ENCODE results near the genes KIF6 and MOCS1.

DNA sequence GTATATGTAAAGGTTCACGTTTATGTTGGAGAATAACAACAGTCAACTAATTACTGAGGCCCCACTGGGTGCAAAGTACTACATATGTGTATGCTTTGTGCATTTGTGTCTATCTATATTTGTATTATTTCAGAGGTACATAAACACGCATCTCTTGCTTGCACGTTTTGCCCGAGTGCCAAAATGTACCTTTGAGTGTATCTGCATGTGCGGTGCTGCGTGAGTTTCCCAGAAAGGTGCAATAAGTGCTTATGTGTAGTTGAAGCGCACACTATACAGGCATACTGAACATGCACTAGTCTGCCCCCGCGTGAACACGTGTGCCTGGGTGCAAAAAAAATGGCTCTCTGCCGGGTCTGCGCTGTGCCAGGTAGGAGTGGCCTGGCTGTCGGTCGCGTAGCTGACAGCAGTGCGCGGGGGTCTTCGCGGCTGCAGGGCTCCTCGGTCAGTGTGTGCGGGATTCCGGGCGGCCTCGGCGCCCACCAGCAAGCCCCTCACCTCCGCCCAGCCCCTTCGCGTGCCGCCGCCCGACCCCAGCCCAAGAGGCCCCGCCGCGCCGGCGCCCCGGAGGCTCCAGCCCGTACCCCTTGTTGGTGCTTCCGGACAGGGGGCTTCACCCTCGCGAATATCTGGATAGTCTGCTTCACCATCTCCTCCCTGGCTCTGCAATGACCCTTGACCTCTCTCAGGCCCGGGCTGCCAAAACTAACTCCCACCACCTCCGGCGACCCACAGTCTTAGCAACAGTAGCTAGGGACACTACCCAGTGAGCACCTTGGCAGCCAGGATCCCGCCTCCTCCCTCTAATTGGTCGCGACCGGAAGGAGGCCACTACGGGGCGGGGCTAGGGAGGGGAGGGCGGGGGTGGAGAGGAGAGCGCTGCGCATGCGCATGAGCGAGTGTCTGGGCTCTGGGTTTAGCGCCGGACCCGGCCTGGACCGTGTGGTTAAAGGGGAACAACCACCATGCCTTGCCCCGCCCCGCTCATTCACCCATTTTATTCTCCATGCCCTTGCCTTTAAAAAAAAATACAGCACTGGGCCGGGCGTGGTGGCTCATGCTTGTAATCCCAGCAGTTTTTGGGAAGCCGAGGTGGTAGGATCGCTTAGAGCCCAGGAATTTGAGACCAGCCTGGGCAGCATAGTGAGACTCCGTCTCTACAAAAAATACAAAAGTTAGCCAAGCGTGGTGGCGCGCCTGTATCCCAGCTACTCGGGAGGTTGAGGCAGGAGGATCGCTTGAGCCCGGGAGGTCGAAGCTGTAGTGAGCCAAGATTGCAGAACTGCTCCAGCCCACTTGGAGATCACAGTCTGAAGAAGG, at the start of gene KIF6:
KIF6 (minus strand) TSS at position 748 of the 1,320 bp plus-strand sequence.
- PRO-cap, result bidirectional peak, plus-strand start at position 902 of the sequence, minus-strand start at position 800 of the sequence

DNA sequence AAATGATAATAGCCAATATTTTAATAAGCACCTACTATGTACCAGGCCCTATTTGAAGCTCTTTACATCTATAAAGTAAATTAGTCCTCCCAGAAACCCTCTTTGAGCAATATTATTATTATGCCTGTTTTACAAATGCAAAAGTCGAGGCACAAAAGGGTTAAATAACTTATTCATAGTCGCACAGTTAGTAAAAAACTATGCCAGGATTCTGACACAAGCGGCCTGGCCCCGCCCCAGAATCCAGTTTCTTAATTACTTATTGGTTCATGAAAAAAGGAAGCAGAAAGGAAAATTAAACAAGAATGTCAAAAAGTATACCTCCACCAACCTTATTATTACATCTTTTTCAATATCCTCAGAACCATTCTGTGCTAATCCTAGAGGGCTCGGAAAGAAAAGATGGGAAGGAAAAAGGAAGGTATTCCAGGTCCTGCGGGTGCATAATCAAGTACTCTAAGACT, 24.0 kb upstream of the KIF6 start:
- PRO-cap, result no peak

DNA sequence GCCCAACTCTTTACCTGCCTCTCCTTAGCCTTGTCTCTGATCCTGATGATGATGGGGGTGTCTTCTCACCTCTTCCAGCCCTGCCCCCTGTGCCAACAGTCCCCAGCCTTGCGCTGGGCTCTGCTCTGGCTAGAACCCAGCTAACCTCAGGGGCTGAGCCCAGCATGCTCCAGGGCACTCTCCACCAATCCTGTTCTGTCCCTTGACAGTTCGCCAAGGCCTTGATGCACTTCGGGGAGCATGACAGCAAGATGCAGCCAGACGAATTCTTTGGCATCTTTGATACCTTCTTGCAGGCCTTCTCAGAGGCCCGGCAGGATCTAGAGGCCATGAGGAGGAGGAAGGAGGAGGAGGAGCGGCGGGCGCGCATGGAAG, 33.2 kb downstream of the MOCS1 start:
- PRO-cap, result no peak

DNA sequence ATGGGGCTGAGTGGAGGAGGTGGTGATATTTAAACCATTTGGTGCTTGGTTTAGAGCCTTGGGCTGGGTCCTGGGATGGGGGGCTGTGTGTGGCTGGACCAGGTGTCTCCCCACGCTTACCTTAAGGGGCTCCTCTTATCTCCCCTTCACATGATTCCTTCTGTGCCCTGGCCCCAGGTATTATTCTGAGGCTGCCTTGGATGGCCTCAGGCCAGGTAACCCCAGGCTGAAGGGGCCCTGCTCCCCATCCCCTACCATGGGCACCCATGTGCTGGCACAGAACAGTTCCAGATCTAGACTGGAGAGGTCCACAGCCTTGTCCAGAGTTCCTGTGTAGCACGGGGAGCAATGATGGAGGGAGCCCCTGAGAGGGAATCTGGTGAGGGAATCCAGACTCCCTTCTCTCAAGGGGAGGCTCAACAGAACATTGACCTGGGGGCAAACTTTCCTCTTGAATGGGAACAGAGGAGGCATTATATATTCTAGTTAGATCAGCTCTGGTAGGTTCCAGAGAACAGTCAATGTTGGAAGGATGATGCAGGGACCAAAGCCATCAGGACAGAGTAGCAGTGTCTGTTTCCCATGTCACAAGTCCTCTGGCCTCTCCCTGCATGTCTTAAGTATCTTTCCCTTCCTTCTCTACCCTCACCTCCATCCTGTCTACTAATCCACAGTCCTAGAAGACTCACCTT, 32.0 kb downstream of the MOCS1 start:
- PRO-cap, result no peak

DNA sequence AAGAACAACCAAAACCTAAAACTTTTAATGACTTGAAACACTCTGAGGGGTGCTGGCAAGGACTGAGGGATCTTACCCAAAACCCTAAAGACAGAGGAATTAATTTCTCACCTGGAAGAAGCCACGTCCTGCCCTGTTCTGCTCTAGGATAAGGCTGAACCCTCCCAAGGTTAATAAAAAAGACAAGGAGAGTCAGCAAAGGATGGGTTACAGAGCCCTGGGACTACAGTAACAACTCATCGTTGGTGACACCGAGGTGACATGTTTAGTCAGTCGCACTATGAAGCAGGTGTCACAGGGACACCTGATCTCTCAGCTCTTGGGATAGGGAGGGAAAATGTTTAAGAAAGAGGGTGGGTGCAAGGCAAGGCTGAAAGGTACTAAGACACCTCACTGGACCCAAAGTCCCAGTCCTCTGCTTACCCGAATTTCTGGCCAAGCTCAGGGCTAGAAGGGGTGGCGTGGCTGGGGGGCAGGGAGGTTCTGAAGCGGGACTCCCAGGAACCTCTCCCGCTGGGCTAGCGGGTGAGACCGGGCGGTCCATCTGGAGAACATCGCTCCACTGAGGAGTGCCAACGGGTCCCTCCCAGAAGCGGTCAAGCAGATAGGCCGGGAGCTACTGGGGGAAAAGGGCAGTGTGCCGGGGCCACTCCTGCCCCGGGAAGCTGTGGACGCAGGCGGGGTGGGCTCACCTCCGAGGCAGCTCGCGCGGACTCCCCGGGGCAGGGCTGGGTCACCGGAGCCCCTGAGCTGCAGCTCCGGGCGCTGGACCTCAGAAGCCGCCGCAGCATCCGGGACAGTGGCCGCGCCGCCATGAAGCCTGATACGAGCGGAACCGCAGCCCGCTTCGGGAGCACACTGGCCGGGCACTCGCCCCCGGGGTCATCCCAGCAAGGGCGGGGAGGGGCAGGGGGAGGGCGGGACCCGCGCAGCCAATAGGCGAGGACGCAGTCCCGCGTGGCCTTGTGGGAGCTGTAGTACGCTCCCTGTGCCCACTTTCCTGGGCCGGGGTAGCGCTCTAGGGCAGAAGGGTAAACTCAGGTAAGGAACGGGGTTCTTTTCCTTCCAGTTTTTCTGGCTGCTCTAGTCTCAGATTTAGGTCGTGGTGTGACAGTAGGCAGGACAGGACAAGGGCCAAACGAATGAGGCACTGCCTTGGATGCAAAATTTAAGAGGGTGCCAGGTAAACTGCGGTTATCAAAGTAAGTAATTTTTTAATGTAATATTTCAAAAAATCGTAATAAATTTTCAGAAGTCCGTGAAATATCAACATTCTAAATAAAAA, at the start of gene MOCS1:
MOCS1 (minus strand) TSS at position 860 of the 1,285 bp plus-strand sequence.
- PRO-cap, result unidirectional peak, minus-strand start at position 860 of the sequence

- PRO-cap, result no peak
These were observed 131.1 kb downstream of the LRFN2 start for GRCh38 chr6:40456024-40456506.

DNA sequence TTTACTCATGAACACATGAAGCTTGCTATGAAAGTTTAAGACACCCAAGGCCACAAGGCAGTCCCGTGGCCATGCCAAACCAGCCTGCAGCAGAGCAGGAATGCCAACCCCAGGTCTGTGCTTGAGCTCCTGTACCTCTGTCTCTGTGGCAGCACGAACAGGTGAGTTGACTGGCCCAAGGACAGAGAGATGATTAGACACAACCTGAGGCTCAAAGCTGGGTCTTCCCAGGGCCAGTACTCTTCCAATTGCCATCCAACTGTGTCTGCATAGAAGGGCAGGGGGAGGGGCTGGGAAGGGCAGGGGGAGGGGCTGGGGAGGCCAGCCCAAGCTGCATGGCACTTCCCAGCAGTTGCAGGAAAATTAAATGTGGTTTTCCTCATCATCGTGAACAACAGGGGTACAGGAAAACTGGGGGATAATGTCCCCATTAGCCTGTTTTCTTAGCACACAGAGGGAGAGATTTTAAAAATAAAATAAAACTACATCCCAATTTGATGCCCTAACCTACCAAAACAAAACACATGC, 63.4 kb downstream of the LRFN2 start:
- PRO-cap, result no peak

DNA sequence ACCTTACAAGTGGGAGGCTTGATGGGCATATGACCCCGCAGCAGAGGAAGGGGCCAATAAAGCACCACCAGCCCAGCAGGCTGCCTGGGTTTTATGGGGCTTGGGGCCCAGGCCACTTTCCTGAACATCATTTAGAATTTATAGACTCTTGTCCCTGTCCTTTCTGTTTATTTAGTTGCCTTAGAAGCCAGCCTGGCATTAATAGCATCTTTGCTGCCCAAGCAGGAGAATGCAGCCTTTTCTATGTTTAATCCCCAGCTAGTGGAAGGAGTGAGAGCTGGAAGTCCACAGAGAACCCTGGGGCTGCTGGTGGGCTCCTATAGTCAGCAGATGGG, 14.7 kb downstream of the LRFN2 start:
- PRO-cap, result no peak

GRCh38 chr6:40997272-40997969, 41.6 kb downstream of the UNC5CL start:
- PRO-cap, result no peak

GRCh38 chr6:41060129-41060539, 7.1 kb downstream of the APOBEC2 start:
- PRO-cap, result no peak

- PRO-cap, result no peak
These were observed 796 bp downstream of the OARD1 start for GRCh38 chr6:41071354-41071766.

DNA sequence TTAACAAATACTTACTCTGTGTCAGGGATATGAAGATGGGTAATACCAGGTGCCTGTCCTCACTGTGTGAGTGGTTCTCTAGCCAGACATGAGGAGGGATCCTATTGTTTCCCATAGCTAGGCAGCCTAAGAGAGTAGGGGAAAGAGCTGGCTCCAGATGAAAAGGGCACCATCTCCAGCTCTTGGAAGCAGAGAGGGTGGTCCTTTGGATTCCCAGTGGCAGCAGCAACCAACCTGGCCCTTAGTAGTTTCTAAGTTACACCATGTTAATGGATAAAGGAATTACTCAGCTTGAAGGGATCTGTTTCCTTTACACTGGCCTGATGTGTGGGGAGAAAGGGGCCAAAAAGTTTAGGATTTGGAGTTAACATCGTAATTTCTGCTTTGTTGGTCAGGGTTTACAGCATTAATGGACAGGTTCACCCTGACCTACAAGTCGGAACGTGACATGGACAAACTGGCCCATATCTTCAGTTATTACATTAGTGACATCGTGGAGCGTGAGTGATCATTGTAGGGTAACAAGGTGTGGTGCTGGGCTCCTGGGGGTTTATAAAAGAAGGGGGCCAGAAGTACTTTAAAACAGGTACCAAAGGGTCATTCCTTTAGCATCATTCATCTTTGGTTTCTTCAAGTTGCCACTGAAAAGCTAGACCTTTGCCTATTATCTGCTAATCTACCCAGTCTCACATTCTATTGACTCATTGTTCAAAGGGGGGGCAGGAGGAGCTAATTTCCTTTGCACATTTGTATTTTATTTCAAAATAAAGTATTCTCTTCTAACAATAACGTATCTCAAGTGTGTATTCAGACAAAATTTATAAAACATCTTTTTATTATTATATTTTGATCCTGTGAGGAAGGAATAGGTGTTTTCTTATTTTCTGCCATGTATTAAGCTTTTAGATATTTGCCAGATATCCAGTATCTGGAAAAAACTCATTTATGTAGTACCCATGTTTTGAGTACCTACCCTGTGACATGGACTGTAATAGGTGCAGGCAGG, 29.1 kb downstream of the NFYA start:
- PRO-cap, result no peak

GRCh38 chr6:41277597-41278021, 8.9 kb downstream of the TREM1 start:
- PRO-cap, result no peak

DNA sequence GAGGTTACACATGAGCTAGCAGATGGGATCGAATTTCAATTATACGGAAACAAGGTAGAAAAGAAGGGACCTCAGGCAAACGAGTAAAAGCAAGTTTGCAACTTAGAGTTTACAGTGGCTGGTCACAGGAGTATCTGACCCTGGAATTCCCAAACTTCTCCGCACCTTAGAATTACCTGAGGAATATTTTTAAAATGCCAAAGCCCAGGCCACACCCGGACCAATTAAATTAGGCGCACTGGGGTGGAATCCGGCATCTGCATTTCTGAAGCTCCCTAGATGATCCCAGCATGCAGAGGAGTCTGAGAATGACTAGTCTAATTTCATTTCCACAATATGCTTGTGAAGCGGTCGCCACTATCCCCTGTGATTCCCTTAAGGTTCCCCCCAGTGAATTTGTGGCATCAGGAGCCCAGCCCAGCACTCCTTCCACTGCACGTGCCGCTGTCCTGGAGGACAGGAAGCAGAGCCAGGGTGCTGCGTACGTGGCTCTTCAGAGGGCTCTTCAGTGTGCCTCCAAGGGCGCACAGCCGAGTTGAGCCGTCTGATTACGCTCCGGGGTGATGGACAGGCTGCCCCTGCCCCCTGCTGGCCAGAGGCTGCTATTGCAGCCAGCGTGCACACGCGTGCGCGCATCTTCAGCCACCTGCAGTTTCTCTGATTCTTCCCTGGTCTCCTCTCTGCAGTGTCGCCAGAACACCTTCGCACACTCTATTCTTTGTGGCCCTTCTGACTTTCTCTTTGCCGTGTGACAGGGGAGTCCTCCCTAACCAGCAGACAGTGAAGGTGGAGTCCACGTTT, 16.8 kb upstream of the NCR2 start:
- PRO-cap, result unidirectional peak, minus-strand start at position 507 of the sequence

- PRO-cap, result unidirectional peak, plus-strand start at chr6:41372040; bidirectional peak, plus-strand start at chr6:41372317, minus-strand start at chr6:41372095; unidirectional peak, minus-strand start at chr6:41372409; bidirectional peak, plus-strand start at chr6:41372466, minus-strand start at chr6:41372409
These were observed 36.8 kb downstream of the NCR2 start for GRCh38 chr6:41371953-41372814.

- PRO-cap, result no peak
These were observed 103.4 kb upstream of the FOXP4 start for GRCh38 chr6:41442620-41443255.

GRCh38 chr6:41547218-41548225, 1.3 kb downstream of the FOXP4 start:
- PRO-cap, result no peak

DNA sequence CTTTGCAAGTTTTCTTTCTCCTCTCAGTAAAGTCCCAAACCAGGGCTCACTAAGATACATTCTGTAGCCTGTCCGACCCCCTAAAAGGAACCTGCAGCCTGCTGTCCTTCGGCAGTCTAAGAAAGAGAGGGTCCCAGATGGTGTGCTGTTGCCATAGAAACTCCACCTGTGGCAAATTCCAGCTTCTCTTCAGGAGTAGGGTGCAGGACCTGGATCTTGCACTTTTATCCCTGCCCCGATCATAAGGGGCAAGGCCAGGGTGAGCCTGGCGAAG, 331 bp upstream of the TFEB start:
- PRO-cap, result no peak

DNA sequence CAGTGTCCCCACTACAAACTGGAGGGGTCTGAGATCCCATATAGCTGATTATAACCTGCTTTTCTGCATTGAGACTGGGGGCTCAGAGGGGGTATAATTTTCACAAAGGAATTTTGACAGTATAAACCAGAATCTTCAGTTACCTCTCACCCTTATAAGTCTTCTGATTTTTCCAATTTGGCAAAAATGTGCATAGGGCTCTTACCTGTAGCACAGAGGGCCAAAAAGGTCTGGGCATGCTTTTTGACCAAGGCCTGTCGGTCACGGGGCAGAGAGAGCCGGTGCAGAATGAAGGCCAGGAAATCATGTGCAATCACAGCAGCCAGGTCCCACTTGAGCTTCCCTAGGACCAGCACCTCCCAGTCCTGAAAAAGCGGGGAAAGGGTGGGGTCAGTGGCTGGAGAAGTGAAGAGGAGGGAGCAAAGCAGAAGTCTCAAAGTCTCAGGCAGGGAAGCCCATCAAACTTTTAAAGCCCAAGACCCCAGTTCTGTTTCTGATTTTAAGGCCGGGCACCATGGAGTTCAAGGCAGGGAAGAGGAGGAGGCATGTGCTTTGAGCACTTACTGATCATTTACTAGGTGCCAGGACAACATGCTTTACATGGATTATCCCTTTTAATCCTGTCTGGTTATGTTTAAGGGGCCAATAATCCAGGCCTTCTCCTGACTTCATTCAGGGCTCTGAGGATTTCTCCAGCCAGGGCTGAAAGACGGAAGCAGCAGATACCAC, 4.4 kb downstream of the CCND3 start:
- PRO-cap, result no peak

DNA sequence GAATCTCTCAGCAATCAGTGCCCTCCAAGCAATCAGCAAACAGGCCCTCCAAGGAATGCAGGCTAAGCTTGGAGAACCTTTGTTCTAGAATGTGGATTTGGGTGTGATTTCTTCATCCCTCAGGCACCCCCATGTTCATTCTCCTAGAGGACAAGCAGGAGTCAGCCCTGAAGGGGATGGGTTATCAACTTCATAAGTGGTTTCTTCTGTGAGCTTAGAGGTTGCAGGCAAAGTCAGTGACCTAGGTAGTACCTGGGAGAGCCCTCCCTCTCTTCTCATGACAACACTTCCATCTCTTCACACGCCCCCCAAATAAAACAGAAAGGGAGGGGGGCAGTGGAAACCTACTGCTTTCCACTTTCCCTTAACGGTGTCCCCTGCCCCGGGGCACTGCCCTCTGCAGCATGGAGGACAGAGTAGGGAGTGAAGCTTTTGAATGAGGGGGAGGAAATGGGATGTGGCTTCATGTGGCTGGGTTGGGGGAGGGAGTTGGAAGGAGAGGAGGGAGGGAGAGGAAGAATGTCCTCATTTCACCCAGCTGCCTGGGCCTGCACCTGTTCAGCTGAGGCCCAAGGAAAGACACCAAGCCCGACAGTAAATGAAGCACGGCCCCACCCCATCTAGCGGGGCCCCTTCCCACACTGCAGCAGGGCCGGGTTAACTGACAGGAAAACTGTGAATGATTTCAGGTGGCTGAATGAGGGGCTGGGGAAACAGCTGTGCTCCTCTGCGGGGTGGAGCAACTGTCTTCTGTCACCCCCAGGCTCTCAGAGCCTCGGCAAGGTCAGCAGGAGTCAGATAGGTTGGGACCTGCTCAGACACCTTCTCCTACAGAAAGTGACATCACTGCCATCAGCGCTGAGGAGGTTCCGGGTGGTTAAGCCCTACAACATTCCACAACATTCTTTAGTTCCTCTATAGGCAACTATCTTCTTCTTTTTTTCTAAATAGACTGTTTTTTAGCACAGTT, 40.1 kb upstream of the TAF8 start:
- PRO-cap, result no peak